ENCODE results near the gene LRATD1.

DNA sequence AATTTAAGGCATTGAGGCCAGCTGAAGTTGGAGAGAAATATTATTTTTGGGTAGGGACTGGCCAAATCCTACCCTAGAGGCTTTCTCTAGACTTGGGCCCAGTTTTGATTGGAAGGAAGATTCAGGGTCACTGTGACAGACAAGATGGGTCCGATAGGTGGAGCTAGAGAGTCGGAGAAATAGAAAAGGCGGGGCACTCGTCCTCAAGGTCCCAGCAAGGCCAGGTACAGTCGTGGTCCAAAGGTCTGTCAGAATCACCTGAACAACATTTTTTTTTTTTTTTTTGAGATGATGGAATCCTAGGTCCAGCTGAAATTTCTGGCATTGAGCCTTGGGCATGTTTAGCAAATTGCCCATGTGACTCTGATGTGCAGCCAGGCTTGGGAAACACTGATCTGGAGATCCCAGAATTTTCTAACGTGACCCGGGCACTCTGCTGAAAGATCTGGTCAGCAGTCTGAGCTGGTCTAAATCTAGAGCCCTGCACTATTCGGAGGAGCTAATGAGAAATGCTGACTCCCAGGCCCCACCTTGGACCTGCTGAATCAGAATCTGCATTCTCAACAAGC, 23.0 kb upstream of the NTSR2 start:
- RRBS, result no CpG with 5 or more reads among the region's 8 CpGs

DNA sequence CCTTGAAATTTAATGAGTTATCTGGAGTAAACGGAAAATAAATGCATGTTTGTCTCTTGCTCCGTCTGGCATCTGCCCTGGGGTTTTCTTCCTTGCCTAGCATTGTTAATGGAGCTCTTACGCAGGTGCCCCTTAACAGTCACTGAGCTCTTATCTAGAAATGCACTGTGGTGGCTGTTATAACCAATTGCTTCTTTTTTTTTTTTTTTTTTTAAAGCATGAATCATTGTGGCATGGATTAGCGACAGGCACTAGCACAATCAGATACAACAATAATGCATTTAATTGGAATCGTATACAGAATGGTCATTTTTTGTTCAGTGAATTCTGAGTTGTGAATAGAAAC, 26.9 kb upstream of the LPIN1 start:
- RRBS, result no CpG with 5 or more reads among the region's 5 CpGs

DNA sequence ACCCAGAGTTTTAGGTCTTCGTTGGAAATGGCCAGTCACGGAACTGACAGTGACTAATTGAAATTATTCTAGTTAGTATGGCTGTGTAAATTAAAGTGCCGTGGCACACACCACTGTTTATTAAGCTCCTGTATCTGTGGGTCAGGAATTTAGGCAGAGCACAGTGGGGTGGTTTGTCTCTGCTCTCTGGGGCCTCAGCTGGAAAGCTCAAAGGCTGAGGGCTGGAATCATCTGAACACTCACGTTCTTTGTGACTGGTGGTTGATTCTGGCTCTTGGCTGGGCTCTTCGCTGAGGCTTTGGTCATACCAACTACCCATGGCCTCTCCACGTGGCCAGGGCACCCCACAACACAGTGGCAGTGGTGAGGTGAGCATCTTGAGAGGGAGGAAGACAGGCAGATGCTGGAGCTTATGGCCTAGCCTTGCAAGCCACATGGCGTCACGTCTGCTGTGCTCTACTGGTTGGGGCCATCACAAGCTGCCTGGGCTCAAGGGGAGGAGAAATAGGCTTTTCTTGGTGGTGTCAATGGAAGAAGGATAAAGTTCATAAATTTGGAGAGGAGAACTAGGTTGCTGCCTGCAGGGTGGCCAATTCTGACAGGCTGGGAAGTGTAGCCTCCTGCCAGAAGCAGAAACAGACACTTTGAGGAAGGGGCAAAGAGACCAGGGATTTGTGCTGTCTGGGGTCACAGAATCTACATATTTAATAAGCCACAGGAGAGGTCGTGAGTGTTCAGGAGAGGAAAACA, 19.6 kb downstream of the LPIN1 start:
- RRBS, result no CpG with 5 or more reads among the region's 9 CpGs

DNA sequence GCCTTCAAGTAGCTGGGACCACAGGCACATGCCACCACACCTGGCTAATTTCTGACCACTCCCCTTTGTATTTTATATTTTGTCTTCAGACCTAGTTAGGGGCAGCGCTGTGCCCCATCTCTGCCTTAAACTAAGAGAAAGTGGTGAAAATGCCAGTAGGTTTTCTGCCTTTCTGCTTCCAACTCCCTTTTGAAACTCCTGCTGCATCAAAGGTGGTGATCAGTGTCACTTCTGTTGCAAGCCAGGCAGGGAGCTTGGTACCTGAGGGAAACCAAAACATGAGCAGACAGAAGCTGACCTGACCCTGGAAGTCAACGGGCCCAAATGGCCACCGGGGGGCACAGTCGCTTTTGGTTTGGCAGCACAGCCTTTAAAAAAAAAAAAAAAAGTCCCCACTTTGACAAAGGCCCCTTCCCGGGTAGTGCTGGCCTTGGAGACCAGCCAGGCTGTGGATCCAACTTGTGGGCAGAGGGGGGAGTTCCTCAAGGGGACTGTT, 82.7 kb downstream of the LPIN1 start:
- RRBS, result 10% methylated on average over 3 of the region's 5 CpGs

- RRBS, result 5% methylated on average over 2 of the region's 24 CpGs
These were observed 83.5 kb downstream of the LPIN1 start for GRCh38 chr2:11829573-11830689.

DNA sequence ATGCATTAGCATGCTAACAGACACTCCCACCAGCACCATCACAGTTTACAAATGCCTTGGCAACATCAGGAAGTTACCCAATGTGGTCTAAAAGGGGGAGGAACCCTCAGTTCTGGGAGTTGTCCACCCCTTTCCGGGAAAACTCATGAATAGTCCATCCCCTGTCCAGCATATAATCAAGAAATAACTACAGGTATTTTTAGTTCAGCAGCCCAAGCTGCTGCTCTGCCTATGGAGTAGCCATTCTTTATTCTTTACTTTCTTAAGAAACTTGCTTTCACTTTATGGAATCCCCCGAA, 337.6 kb downstream of the LPIN1 start:
- RRBS, result no CpG with 5 or more reads among the region's 2 CpGs

DNA sequence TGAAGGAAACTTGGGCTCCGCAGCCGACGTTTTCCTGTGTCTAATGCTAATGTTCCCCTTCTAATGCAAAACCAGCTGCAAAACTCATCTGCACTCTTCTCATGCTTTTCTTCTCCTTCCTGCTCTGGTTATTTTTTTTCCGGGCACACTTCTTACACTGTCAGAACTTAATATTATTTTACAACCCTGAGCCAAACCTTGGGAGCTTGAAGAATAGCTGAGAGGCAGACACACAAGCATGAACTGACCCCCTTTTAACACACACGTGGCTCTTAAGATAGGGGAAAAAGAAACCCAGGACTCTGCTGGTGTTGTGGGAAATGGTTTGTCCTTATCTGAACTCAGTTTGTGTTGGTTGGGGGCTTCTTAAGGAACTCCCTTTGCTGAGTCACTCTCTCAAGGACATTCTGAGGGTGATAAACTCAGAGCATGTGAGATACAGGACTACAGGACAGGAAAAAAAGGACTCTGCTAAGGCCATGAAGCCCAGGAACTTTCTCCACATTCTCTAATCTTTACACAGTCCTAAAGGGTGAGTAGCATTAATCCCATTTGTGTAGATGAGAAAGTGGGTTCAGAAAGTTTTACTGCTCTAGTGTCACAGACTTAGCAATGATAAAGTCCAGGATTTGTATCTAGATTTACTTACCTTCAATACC, 439.3 kb upstream of the TRIB2 start:
- RRBS, result no CpG with 5 or more reads among the region's 5 CpGs

DNA sequence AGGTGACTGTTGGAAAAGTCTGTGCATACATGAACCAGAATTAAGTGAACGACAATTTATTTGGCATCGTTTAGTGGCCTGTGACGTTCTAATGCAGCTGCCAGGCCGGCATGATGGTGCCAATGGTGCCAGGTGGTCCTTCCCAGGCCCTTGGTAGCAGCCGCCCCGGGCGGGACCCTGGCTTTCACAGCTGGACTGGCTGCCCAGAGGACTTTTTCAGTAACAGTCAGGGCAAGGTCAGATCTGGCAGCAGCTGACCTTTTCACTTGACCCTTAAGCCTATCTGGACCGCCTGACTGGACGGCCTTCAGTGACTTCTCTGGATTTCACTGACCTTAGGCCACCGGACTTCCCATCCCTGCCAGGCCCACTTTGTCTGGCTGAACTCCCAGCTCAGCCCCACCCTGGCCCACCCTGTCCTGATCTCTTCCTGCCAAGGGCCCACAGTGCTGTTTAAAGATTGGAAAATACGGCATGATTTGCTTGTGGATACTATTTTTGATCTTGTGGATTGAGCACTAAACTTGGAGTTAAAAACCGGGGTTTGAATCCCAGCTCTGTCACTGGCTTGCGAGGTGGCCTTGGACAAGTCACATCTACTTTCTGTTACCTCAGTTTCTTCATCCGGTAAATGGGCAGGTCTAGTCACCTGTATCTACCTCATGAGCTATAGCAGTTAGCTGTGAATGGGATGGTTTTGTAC, 16.0 kb downstream of the TRIB2 start:
- RRBS, result 89% methylated on average over 6 of the region's 14 CpGs

DNA sequence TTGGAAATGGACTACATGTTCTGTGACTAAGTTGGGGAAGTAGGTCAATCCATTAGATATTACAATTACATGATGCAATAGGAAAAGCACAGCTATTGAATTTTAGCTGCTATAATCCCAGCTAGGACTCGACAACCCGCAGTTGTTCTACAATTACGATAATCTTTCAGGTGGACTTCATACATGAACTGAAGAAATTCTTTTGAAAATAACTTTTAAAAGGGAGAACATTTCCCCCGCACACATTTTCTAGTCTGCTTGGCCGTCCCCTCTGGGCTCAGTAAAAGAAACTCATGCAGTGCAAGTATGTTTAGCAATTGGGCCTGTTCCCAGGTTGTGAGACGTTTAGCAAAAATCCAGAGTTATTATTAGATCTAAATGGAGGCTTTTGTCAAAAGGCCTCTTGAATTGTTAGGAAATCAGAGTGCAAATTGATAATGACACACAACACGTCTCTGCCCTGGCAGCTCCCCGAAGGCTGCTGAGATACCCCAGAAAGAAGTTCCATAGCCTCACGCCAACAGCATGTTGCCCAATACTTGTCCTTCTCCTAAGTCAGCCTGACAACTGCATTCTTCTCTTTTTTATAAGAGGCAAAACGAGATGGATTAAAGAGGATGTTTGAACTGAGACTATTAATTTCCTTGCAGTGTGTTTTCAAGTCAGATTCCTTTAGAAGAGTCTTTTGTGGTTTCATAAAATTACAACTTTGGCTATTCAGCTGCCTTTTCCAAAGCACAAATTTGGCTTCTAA, 202.1 kb downstream of the TRIB2 start:
- RRBS, result no CpG with 5 or more reads among the region's 10 CpGs

DNA sequence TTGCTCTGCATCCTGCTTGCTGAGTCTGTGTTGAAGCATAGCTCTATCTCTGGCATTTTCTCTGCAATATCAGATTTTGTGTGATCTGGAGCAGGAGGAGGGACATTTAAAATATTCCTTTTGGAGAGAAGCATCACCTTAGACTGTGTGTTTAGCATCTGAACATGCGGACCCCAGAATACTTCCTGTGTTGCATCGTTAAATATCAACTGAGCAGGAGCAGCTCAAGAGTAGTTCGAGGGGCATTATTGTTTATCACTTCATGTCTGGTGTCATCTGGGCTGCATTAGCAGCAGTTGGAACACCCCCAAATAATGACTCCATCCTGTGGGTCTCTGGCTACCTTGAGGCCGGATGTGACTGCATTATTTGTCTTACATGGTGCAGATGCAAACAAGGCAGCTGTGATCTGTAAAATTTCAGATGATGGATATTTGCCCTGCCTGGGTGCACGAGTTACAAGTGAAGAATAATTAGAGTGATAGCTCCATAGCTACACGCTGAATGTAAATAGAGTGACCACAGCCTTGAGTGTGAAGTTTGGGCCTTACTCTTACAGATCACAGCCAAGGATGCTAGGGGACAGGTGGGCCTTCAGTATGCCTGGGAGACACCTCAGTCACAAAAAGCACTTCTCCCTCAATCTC, 231.8 kb downstream of the TRIB2 start:
- RRBS, result no CpG with 5 or more reads among the region's 6 CpGs

GRCh38 chr2:13537512-13538537, 821.1 kb downstream of the TRIB2 start:
- RRBS, result no CpG with 5 or more reads among the region's 11 CpGs

- RRBS, result 24% methylated on average over 26 of the region's 66 CpGs
These were observed at the start of gene LRATD1 for GRCh38 chr2:14632336-14632899. TSS of gene LRATD1 (plus strand) at chr2:14632717.

DNA sequence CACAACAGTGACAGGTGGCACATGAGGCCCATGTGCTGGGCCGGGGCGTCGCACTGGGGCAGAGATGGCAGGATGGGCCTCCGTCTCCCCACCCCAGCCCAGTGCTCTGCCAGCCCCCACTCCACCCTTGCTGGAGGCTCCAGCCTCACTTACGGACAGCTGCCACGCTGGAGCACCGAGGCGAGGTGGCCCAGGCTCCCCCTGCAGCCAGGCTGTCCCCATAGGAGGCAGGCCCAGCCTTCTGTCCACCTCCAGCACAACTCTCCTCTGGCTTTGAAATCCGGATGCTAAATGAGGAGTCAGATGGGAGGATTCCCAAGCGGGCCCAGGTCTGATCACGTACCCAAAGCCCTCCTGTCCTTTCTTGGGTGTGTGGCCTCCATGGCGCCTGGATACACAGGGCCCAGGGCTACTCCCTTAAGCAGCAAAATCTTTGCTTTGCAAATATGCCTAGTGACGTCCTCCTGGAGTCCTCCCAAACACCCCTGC, 170.6 kb upstream of the MYCN start:
- RRBS, result no CpG with 5 or more reads among the region's 13 CpGs

- RRBS, result no CpG with 5 or more reads among the region's 18 CpGs
These were observed 2.9 kb downstream of the MYCN start for GRCh38 chr2:15943030-15943939.

DNA sequence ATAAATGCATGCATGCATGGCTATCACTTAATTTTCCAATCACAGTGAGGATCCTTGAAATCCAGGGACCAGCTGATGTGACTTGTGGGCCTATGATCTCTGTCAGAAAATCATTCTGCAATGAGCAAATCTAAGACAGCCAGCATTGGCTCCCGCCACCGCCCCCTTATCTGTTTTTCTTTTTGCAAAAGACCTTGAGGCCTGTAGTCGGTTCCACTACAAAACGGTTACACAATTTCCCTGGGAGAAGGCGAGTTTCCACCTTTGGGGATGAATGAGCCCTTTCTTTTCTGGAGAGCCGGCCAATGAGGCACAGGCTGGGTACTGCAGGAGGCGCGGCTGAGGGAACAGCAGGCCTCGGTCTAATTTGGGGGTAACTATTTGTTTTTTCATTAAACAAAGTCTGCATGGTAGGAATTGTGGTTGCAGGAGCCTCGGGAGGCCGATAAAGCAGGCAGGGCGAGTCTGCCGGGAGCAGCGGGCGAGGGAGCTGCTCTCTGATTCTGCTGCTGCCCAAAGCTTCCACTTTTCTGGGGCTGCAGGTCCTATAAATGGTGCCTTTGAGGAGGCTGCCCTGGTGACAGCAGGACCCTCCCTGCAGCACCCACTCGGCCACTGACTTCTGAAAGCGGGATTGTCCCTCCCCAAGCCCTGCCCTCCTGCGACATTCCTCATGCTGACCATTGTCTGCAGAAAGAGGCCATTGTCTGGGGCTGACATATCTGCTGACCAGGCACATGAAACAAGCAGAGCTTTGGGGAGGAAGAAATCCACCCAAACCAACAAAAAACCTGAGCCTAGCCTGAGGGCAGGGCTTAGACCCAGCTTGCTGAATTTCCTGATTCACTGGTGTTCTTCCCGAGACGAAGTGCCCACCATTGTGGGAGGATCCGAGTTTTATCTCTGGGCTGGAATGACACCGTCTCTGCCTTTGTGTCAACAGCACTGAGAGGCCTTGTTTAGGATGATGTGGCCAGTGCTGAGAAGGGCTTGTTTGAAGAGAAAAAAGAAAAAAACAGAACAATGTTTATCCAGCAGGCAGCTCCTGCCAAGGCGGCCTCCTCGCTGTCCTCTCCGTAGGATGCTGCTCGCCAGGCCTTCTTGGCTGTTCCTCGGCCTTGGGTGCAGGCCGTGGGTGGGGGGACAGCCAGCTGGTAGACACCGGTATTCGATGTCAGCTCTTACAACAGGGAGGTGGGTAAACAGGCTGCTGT, 129.6 kb downstream of the MYCN start:
- RRBS, result no CpG with 5 or more reads among the region's 30 CpGs

DNA sequence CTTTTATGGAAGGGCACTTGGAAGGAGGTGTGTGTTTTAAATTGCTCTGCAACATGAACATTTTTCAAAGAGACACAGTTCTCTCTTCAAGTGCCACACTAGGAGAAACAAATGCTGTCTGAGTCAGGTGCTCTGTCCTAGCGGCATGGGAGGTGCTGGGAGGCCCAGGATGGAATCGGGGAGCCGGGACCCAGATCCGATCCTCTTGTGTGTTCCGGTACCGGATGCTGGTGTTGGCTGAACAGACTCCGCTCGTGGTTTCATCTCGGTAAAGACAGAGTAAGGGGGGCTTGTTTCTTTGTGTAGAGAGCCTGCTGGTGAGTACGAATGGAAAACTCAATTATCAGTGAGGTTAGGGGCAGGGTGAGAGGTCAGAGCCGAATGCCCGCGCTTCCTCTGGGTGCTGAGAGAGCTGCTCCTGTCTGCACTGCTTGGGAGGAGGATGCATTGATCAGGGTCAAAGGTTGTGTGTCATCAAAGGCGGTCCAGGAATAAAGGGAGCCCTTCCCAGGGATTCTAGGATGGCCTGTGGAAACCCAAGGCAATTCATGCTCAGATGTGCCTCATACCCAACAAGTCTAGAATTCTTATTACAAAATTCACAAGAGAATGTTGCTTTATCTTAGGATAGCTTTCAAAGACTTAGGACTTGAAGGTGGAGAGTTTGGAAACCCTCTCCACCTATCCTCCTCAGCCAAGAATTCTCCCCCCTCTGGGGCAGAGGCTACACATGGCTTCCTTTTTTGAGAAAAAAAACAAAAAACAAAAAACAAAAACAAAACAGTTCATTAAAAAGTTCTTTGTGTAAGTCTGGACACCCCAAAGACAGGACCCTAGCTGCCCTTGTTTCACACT, 143.9 kb downstream of the MYCN start:
- RRBS, result no CpG with 5 or more reads among the region's 14 CpGs

DNA sequence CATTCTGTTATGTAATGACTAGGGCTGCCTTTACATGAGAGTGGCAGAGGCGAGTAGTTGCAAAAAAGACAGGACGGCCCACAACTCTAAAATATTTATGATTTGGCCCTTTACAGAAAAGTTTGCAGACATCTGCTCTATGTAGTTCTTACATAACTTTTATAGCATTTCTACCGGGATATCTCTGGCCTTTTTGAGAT, 102.9 kb downstream of the CYRIA start:
- RRBS, result no CpG with 5 or more reads among the region's 3 CpGs

DNA sequence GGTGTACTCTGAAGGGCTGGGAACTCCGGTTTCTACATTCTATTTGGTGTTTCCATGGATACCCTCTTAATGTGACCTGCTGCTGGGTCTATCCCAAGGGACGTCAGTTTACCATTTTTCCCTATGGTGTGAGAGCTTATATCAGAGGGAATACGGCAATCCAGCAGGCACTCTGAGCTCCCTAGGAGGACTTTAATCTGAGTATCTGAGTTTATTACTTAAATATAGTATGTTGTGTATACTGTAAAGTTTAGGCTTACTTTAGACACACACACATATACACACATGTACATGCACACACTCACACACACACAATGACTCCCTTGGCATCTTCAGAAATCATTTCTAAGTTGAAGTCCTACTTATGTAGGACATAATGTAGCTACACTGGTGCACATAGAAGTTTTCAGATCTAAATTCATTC, 74.0 kb downstream of the CYRIA start:
- RRBS, result no CpG with 5 or more reads among the region's 3 CpGs

DNA sequence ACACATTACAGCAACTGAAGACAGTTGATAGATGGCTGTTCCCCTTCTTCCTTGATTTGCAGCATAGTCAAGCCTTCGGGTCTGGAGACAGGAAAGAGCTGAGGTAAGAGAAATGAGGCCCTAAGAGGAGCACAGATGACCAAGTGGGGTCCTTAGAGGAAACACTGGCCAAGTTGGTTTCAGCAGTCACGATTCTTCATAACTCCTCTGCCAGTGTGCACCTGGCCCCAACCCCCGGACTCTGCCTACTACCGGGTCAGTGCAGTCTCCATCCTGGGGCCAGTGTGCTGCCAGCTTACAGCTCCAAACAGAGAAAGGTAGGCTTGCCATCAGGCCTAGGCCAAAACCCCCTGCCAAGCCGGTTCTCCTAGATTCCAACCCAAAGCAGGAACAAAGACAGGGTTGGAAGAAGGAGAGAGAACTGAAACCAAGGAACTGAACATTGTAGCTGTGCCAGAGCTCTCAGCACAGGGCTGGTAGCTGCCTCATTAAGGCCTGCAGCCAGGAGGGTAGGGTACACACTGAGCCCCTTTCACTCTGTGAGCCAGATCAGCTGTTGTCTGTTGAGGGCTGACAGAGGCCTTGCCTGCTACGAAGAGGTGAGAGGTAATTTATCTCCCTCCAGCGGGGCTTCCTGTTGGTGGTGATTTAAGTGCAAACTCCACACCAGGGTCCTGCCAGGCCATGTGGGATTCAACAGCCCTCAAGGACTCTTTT, 48.4 kb downstream of the CYRIA start:
- RRBS, result 15% methylated on average over 2 of the region's 7 CpGs

DNA sequence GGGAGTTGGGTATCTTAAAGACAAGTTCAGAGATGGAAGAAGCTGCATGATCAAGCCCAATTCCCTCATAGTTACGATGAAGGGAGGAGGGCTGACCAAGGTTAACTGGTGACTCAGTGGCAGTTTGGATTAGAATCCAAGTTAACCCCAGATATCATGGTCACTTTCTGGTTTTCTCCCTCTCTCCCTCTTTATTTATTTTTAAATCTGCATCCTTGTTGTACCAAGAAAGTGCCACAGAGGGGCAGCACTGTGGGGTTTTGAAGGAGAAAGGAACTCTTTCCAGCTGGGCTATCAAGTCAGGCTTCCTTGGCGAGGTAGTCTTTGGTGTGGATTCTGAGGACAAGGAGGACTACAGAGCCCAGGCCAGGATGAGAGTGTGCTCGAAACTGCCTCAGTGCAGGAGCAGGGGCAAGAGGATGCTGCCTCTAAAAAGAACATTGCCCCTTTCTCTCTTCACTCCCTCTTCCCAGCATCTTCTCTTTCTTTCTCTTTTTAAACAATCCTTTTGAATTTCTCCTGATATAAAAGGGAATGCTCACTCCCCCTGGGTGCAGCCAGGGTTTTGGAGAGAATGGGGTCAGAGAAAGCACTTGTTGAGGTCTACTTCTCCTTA, 47.7 kb downstream of the CYRIA start:
- RRBS, result no CpG with 5 or more reads among the region's 3 CpGs